ENCODE results near the genes DEXI and ZC3H7A.

DNA sequence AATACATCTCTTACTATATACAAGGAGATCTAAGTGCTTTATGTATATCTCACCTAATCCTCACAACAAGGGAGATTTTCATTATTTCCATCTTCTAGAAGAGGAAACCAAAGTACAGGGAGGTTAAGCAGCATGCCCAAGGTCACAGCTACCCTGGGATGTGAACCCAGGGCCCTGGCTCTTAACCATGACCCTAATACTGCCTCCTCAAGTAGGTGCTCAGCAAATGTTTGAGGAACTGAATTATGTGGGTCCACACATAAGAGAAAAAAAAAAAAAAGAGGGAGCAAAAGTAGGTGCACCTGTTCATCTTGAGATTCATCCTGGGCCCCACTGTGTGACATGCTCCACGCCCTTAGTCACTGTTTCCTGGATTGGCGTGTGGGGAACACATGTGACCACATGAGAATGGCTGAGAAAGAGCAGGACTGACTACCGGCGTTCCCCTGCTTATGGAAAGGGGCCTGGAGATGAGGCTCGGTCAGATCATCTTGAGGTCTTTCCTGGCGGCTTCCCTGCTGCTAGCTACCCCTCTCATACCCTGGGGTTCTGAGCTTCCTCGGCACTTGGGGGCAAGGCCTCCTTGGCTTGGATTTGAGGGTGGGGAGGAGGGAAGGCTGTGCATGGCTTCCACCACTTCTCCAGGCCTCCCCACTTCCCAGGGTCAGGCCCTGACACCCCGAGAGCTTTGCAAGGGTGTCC lies 4.0 kb downstream of the DEXI start:
- PRO-cap, result no peak

DNA sequence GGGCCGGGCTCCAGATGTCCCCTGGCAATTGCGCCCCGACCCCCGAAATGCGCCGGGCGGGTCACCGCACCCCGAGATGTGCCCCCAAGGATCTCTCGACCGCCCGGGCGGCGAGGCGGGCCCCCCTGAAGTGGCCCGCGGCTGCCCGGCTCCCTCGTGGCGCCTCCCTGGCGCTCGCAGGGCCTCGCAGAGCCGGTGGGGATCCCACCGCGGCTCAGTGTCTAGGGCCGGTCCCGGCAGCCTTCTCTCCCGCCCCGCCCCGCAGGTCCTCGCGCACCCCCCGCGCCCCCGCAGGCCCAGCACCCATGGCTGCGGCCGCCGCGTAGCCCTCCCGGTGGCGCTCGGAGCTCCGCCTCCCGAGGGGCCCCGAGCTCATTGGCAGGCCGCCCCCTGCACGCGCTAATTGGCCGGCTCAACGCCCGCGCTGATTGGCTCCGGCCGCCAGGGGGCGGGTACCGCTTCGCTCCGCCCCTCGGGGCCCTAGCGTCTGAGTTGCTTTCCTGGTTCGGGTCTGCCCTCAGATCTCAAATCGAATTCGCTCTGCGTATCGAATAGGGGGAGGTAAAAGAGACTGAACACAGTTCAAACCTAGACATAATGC lies at the start of gene DEXI:
TSS of gene DEXI (minus strand) at position 343 of the 601 bp plus-strand sequence.
- PRO-cap, result bidirectional peak, plus-strand start at position 483 of the sequence, minus-strand start at position 343 of the sequence

GRCh38 chr16:11251919-11252869 lies 3.8 kb downstream of the SOCS1 start:
- PRO-cap, result no peak

GRCh38 chr16:11257245-11257835 lies 1.3 kb upstream of the SOCS1 start:
- PRO-cap, result no peak

DNA sequence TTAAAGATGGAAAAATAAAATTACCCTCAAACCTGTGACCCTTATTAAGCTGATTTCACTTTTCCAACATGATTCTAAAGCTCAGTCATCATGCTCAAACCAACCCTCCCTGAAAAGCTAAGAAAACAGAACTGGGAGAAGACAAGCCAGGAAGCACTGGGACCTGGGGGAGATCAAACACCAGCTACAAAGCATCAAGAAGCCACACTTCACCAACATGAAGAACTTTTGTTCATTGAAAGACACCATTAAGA lies 29.2 kb downstream of the ENSG00000188897 start:
- PRO-cap, result no peak

- PRO-cap, result no peak
These were observed 18.3 kb upstream of the ENSG00000188897 start for GRCh38 chr16:11545333-11545823.

- PRO-cap, result no peak
These were observed 28.9 kb downstream of the LITAF start for GRCh38 chr16:11557704-11558323.

- PRO-cap, result no peak
These were observed 1.1 kb downstream of the LITAF start for GRCh38 chr16:11585272-11586453.

- PRO-cap, result no peak
These were observed 31.5 kb upstream of the LITAF start for GRCh38 chr16:11618058-11618786.

DNA sequence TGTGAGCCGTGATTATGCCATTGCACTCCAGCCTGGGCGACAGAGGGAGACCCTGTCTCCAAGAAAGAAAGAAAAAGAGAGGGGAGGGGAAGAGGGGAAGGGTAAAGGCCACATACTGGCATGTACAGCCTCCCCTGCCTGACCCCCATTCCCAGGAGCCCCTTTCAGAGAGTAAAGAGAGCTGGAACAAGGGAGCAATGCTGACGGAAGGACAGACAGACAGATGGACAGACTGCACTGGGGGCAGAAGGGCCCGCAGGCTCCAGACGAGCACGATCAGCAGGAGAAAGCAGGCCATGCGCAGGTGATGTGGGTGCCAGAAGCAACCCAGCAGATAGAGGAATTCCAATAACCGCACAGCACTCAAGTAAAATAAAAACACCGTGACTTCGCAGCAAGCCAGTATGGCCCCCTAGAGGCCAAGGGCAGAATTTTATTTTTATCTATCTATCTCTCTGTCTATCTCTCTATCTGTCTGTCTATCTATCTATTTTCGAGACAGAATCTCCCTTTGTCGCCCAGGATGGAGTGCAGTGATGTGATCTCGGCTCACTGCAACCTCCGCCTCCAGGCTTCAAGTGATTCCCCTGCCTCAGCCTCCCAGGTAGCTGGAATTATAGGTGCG lies 27.0 kb upstream of the SNN start:
- PRO-cap, result no peak

DNA sequence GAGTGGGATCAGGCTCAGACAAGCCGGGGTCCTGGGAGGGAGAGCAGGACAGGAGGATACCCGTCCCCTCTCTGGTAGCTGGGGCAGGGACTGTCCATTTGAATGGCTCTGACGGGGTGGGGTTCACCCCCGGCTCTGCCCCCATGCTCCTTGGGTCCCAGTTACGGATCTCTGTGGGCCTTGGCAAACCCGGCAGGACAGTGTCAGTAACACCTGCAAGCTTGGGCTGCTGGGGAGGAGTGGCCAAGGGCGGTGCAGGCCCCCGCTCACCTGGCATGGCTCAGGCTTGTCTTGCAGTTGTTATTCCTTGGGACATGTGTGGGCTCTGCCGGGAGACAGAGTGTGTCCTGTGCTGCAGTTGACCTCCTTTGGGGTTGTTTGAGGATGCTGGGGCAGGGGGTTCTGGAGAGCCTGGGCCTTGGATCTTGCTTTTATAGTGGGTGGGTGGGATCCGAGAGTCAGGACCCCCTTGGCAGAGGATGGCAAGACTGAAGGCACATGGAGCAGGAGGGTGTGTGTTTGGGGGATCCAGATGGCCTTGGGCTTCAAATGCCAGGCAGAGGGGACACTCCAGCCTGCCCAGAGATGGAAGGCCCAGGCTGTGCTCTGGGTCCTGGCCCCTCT lies 2.7 kb downstream of the SNN start:
- PRO-cap, result no peak

GRCh38 chr16:11678431-11679293 lies 10.4 kb downstream of the SNN start:
- PRO-cap, result no peak

- PRO-cap, result no peak
These were observed 29.9 kb downstream of the SNN start for GRCh38 chr16:11698028-11698591.

DNA sequence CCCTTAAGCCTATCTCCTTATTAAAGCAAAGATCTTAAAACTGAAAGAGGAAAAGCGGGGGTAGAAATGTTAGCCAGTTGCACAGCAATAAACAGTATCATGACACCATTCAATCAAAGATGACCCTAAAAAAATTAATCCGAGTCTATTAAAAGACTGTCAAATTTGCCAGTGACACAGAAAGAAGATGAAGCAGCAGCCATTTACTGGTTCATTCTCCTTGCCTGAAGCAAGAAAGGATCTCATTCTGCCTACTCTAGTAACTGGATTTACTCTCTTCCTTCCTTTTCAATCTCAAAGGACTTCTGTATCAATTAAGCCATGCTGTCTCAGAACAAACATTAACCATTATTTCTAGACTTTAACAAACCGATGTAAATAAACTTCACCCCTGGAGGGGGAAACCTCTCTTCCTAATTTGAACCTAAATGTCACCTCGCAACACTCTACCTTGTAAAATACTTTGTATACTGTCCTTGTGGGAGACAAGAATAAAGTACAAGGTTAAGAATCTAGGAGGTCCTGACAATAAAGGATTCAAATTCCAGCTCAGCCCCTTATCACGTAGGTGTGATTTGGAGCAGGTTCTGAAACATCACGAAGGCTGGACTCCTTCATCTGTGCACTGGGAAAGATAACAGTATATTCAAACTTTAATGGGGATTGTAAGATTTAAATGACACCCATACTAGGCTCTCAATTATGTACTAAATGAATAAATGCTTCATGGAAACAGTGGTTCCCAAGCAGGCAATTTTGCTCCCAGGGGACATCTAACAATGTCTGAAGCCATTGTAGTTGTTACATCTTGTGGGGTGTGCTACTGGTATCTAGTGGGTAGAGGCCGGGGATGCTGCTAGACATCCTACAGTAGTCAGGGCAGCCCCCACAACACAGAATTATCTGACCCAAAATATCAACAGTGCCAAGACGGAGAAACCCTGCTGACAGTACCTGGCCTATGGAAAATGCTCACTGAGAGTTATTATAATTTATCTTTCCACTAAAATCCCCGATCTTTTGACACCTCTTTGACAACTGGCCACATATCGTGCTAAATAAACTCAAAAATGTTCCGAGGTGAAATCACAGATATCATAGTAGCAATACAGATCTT lies 2.1 kb downstream of the TXNDC11 start:
- PRO-cap, result no peak

DNA sequence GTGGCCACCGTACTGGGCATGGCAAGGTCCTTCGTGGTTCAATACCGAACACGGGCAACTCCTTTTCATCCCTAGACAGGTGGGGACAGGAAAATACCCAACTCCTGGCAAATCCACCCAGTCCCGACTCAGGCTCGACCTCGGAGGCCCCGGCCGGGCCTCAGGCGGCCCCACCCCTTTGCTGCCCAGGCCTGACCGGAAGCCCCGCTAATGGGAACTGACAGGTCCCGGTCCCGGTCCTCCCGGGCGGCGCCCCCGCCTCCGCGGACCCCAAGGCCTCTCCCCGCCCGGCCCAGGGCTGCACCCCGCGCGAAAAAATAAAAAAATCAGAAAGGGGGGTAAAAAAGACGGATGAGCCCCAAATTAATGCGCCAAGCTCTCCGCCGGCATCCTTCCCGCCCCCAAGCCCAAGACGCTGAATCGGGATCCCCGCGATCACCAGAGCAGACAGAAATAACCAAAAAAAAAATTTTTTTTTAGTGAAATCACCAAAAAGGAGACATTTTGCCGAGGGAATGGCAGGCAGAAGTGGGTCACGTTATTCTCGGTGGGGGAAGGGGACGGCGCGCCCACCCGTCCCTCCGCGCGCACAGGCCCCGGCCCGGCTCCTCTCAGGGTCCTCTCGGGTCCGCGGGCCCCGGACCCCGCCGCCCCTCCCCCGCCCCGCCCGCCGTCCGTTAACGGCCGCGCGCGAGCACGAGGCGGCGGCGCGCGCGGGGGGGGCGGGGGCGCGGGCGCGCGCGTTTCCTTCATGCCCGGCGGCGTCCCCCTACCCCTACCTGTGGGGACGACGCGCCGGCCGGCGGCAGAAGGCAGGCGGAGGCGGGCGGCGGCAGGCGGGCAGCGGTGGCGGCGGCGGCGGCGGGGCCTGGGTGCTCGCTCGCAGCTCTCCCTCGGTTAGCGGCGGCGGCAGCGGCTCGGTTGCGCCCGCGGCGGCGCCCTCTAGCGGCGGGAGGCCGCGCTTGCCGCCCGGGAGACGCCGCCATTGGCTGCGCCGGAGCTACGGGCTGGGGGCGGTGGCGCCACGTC lies at the start of gene ZC3H7A:
TSS of gene ZC3H7A (minus strand) at position 914 of the 1,029 bp plus-strand sequence.
- PRO-cap, result bidirectional peak, plus-strand start outside the sequence, minus-strand start at position 891 of the sequence

DNA sequence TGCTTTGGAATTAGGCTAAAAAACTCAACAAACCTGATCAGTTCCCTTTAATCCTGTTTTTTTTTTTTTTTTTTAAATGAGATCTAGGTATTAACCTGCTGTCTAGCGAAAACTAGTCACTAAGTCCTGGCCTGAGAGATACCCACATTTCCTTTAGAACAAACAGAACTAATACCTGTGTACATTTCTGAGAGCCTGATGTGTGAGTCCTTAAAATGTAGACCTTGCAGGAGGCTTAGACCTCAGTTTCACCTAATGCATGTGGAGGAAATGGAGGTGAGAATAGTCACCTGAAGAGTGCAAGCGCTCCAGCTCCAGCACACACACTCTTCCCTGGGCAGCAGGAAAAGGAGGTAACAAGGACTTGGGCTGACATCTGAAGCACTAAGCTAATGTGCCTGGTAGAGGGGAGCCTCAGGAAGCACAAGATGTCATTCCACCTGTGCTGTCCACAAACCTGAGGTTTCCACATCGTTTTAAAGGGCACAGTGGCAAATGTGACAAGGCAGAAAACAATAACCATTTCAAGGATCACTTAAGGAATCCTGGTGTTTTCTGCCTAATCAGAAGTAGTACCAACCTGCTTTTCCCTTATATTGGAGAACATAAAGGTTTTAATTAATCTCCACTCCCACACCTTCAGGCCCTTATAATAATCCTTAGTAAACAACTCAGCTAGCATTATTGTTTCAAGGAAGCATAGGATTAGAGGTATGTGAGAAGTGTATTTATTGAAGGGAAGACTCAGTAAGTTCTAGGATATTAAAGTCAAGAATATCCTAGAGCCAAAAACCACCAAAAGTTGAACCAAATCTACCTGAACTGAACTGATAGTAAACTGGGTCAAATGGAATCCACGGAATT lies 17.2 kb upstream of the RSL1D1 start:
- PRO-cap, result no peak

DNA sequence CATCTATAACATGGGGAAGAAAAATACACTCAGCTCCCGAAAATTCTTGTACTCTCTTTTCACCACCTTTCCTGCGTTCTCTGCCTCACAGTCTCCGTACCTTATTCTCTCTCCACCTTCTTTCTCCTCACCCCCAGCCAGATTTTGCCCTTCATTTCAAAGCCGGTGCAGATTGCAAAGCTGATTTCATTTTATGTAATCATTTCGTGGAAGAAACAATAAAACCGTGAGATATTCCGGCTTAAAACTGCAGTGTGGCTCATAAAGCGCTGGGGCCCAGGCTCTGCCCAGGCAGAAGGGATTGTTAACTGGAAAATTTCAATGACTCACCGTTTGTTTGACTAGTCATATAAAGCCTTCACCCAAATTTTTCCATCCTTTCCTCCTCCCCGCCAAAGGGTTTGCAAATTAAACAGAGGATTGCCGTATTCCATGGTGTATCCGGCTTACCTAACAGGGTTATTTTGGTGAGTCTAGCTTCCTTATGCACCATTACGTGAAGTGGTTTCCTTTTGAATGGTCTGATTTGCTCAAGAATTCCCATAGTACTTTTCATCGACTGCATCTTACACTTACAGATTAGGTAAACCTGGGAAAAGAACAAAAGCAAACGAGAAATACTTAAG lies 756 bp upstream of the GSPT1 start:
- PRO-cap, result no peak

- PRO-cap, result no peak
These were observed 298 bp downstream of the NPIPB2 start for GRCh38 chr16:11941562-11941932.

- PRO-cap, result no peak
These were observed 113.0 kb downstream of the SNX29 start for GRCh38 chr16:12089236-12090230.

DNA sequence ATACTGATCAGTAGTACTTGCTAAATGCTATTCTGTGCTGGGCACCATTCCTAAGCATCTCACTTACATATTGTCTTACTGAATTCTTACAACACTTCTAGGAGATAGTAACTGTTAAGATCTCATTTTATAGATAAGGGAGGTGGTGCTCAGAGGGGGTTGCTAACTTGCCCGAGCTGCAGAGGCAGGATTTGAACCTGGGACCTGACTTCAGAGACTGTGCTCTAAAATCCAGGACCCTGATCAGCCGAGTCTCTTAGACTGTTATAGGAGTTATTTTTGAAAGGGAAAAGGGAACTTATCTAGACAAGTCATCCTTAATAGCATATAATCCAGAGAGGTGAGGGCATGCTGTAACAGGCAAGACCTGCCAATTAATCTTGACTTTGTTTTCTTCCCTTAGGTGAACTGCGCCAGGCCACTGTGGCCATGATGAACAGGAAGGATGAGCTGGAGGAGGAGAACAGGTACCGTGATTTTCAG lies 149.7 kb downstream of the SNX29 start:
- PRO-cap, result no peak